Neutrophil (primary cell): ENCODE data around the genes ROBO2, GBE1, STX19 and NSUN3.

DNA sequence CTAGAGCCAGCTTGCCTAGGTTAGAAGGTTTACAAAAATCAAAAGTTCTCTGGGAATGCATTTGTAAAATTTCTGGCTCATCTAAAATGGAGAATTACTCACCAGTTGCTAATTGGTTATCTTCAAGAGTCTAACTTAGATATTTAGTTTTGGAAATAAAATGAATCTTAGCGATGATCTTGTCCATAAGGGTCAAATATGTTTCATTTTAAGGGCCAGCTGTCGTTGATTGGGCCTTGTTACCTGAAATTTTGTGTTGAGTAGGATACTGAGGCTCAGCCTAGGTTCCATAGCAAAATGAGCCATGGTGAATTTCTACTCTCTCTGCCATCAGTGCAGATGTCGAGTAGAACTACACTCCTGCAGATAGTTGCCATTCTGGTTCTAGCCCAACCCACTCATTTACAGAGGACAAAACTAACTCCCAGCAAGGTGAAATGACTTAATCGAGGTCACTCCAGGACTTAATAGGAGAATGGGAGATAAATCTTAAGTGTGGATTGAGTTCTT is 393.8 kb upstream of the PDZRN3 start:
- PRO-cap: no peak

DNA sequence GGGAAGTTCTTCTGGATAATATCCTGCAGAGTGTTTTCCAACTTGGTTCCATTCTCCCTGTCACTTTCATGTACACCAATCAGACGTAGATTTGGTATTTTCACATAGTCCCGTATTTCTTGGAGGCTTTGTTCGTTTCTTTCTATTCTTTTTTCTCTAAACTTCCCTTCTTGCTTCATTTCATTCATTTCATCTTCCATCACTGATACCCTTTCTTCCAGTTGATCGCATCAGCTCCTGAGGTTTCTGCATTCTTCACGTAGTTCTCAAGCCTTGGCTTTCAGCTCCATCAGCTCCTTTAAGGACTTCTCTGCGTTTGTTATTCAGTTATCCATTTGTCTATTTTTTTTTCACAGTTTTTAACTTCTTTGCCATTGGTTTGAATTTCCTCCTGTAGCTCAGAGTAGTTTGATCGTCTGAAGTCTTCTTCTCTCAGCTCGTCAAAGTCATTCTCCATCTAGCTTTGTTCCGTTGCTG is 296.5 kb downstream of the CNTN3 start:
- PRO-cap: no peak

DNA sequence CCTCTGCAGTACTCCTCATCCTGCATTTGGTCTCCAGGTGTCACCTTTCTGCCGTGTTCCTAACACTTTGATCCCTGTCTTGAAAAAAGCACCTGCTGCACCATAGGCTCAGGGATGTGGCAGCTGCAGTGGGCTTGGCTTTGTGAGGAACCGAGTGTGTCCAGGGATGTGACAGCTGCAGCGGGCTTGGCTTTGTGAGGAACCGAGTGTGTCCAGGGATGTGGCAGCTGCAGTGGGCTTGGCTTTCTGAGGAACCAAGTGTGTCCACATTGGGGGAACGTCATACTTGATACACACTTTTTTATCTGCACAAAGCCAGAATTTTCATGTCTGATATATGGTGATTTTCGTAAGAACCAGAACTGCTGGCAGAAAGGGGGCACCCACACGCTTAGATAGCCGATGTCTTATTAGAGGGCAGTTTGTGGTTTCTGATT is 241.7 kb upstream of the FRG2C start:
- PRO-cap: no peak

GRCh38 chr3:77039035-77040215 is at the start of gene ROBO2:
ROBO2 (plus strand) TSS chr3:77040099.
- PRO-cap: no peak

GRCh38 chr3:78068152-78068414 is 1028.2 kb downstream of the ROBO2 start:
- PRO-cap: no peak

GRCh38 chr3:81509139-81509734 is 252.2 kb downstream of the GBE1 start:
- PRO-cap: no peak

GRCh38 chr3:81531439-81532063 is 229.9 kb downstream of the GBE1 start:
- PRO-cap: no peak

GRCh38 chr3:81760800-81762006 is at the start of gene GBE1:
GBE1 (minus strand) TSS chr3:81761645.
- PRO-cap: bidirectional peak, plus-strand start at chr3:81761346, minus-strand start at chr3:81761196; bidirectional peak, plus-strand start at chr3:81761552, minus-strand start at chr3:81761532; bidirectional peak, plus-strand start at chr3:81761873, minus-strand start at chr3:81761662

- PRO-cap: no peak
Measured at GRCh38 chr3:82461094-82461513, 699.7 kb upstream of the GBE1 start.

- PRO-cap: no peak
Measured at GRCh38 chr3:87375331-87375586, 98.9 kb upstream of the POU1F1 start.

DNA sequence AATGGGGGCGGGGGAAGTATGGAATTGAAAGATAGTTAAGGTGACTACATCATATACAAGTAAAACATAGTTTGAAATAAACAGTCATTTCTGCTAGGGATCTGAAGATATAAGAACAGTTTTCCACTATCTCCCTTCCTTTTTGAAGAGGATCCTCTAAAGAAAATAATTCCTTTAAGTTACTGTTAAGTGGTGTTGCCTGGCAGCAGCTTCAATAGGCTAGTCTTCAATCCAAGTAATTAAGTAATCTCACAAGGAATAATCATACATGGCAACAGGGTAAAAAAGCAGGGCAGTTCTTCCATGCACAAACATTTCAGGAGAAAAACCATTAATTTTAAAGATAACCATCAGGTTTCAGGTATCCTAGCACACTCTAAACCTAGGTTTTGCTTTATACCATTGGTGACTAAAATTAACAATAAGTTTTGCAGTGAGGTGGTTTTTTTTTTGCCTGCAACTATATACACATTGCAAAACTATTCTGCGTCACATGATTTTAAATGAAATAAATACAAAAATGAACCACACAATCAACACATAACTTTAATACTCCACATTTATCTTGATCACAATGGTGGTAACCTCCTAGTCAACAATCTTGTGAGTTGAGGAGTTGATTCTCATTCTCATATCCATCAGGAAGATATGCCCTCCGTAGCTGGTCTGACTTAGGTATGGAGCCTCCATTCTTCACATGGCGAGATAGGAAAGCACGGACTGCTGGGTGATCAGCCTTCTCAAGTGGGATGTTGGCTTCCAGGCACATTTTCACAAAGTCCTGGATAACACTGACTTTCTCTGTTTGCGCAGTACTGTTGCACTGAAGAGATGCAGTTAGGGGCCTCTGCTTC is 3.7 kb downstream of the CGGBP1 start:
- PRO-cap: no peak

DNA sequence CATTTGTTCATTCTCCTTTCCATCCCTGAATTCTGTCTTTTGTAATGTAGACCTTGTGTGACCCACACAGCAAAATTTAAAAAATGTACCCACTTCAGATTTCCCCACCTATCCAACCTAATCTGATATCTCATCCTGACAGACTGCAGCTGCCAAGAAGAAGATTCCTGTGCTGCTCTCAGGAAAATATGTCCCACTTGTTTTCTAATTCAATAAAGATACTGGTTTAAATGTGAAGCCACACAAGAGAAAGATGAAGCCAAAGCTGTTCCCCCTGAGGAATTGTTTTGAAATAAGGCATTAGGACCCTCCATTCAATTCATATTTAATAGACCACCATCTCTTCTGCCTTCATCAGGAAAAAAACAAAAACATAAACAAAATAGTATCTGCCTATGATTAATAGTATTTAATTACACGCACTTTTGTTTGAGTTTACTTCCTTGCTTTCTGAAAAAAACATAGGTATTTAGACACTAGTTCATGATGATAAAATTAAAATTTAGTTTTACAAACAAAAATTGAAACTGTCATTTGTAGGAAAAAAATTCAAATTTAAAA is 100.2 kb downstream of the PROS1 start:
- PRO-cap: no peak

DNA sequence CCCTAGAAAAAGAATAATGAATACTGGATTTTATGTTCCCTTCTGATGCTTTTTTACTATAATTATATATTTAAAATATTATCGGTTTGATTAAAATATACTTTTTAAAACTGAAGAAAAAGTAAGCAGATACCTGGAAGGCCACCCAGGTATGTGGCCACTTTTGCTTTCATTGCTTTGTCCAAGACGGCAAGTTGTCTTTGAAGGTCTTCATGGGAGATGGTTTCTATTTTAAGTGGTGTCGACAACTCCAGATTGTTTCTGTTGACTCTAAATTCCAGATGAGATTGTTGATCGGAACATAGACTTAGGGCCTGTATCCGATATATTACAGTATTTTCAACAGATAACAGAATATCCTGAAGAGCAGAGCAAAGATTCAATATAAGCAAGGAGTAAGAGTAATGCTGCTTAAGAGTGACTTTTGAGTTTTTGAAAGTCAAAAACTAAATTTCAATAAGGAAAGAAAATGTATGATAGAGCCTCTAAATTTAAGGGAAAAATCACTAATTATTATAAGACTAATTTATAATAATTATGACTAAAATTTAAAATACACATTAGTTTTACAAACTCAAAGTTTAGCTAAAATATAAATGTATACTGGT is 96.8 kb downstream of the PROS1 start:
- PRO-cap: no peak

- PRO-cap: no peak
Measured at GRCh38 chr3:93898396-93898823, 75.3 kb downstream of the PROS1 start.

- PRO-cap: no peak
Measured at GRCh38 chr3:93979588-93980056, 333 bp upstream of the ARL13B start.

GRCh38 chr3:94028241-94029049 is at the start of gene STX19:
STX19 (minus strand) TSS chr3:94028597.
- PRO-cap: no peak

DNA sequence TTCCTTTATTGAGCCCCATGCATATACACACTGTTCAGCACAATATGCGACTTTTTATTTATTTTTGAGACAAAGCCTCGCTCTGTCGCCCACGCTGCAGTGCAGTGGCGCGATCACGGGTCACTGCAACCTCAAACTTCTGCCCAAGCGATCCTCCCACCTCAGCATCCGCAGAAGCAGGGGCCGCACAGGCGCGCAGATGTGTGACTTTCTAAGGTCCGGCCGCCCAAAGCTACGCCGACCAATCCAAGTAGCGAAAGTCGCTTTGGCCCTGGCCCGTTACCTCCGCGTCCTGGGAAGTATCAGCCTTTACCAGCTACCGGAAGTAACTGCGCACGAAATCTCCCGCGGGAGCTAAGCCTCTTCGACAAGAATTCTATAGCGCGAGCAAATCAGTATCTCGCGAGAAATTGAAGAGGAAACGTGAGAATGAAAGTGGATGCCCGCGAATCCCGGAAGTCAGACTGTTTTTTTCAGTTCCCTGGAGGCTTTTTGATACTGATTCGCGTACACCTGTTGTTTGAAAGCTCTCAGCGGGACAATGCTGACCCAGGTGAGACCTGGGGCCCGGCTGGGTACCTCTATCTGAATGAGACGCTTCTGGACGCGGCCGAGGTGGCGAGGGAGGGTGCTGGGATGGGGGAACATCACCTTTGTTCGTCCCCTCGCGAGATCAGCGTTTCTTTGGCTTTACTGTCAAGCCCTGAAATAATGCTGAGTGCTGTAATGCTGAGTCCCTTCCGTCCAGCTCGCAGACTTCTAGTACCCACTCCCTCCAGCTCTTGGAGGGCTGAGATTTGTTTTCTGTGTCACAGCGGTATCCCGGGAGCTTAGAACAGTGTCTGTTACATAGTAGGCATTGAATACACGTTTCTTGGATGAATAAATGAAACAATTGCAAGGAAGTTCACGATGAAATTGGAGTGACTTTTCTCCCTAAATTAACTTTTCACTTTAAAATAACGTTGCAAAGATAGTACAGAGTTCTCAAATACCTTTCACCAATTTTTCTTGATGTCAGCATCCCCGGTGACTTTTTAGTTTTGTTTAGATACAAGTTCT is at the start of gene NSUN3:
Gene NSUN3 (plus strand): TSS at position 476 of the 1,062 bp plus-strand sequence.
- PRO-cap: bidirectional peak, plus-strand start at position 476 of the sequence, minus-strand start at position 301 of the sequence; bidirectional peak, plus-strand start at position 733 of the sequence, minus-strand start at position 686 of the sequence

- PRO-cap: no peak
Measured at GRCh38 chr3:94881131-94881385, 818.2 kb downstream of the NSUN3 start.

DNA sequence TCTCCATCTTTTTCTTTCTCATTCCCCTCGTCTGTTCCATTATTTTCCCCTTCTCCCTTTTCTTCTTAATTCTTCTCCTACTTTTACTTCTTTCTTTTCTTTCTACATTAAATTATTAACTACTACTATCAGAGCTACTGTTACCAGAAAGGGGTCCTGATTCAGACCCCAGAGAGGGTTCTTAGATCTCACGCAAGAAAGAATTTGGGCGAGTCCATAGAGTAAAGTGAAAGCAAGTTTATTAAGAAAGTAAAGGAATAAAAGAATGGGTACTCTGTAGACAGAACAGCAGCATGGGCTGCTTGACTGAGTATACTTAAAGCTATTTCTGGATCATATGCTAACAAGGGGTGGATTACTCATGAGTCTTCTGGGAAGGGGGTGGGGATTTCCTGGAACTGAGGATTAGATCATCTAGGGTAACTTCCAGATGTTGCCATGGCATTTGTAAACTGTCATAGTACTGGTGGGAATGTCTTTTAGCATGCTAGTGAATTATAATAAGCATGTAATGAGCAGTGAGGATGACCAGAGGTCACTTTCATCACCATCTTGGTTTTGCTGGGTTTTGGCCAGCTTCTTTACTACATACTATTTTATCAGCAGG is 891.0 kb upstream of the EPHA6 start:
- PRO-cap: no peak

DNA sequence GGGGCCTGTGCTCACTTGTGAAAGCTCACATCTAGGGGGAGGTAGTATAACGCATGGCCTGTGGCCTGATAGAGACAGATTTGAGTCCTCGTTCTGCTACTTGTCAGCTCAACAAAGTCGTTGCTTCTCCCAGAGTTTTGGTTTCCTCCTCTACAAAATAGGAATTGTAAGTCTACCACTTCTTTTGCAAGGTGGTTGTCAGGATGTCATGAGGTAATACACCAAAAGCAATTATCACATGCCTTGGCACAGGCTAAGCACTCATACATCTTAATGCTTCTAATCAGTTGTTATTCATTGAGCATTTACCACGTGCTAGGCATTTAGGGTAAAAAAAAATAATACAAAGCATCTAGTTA is 1.4 kb downstream of the ST3GAL6 start:
- PRO-cap: no peak